Right lobe of liver (tissue), 4 donors: ENCODE measurements around the genes POU6F2, YAE1 and INHBA.

GRCh38 chr7:37421218-37421833 is 27.3 kb downstream of the ELMO1 start:
- PRO-cap, 4 experiments = no peak in any of the 4 experiments
- RAMPAGE, long total RNA, 2 experiments = no peak in any of the 2 experiments

DNA sequence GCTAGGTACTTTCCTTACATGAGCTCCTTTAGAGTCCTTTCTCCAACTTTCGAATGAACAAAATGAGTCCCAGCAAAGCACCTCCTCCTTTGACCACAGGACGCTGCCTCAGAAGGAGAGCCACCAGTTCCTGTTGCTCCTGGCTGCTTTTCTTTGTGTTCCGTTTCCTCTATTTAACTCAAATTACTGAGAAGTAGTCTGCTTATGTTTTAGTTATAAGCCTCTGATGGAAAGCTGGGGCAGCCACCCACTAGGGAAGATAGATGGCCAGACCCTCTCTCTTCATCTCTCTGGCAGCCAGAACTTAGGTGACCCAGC is 82.4 kb upstream of the NME8 start:
- PRO-cap, 4 experiments = no peak in any of the 4 experiments
- RAMPAGE, long total RNA, 2 experiments = no peak in any of the 2 experiments

GRCh38 chr7:38316743-38317272 is 138.8 kb downstream of the STARD3NL start:
- PRO-cap, 4 experiments = no peak in any of the 4 experiments
- RAMPAGE, long total RNA, 2 experiments = no peak in any of the 2 experiments

DNA sequence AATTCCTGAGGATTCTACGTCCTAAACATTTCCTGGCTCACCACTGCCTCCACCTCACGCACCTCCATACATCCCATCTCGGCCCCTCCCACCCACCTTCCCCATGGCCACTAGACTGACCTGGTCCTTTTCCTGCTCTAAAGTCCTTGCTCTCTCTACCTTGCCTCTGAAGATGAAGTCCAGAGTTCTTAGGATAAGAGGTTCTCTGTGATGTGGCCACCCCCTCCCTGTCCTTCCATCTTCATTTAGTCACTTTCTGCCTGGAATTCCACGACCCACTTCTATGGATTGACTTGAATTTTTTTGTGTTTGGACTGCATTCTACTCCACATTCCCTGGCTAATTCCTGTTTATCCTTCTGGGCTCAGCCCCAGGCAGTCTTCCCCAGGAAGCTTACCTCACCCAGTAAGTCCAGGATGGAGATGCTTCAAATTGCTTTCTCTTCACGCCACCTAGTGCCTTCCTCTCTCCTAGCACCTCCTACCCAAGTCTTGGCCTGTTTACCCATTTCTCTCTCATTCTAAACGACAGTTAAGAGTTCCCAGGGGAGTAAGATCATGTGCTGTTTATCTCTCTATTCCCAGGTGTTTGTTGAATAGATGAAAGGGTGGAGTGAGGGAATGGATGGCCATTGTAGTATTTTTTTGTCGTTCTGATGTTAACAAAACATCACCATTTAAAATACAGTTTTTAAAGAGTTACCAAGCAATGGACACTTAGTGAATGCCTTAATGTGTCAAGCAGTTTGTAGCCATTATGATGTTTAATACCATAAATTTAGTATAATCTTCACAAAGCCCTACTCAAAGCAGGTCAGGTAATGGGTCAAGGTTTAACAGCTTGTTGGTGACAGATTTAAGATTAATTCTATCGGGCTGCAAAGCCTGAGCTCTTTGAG is 140.8 kb downstream of the STARD3NL start:
- PRO-cap, 4 experiments = no peak in any of the 4 experiments
- RAMPAGE, long total RNA, 2 experiments = no peak in any of the 2 experiments

DNA sequence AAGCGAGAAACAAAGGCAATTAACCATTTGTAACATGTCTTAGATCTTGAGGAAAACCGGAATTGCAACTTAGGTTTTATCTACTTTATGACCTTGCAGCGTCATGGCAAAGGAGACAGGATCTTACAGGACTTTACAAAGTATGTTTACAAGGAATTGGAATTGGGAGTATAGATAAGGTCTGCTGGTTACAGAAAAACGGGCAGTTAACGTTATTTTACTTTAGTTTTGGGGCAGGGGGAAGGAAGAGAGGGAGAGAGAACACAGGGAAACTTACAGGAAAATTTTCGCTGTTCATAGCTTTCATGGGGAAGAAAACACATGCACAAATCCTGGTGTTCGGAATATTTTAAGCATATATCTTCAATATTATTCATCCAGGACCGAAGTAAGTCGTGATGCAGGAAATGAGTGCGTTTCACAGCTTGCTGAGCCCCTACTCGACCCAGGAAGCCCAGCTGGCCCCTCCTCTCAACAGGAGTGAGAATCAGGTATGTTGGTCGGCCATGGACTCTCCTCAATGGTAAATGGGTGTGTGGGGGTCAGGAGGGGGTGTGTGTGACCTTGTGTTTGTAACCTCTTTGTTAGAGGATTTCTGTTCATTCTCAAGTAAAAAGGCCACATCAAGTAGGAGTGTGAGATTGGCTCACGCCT is 158.4 kb downstream of the STARD3NL start:
- PRO-cap, 4 experiments = no peak in any of the 4 experiments
- RAMPAGE, long total RNA, 2 experiments = no peak in any of the 2 experiments

GRCh38 chr7:38367833-38368684 is 190.0 kb downstream of the STARD3NL start:
- PRO-cap, 4 experiments = no peak in any of the 4 experiments
- RAMPAGE, long total RNA, 2 experiments = no peak in any of the 2 experiments

DNA sequence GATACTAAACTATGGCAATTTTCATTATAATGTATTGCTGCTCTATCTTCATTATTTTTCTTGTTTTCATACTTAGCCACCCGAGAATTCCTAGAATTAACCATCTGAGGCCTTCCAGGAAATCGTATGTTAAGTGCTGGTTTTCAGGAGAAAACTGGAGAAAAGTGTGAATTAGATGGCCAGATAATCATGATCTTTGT is 54.9 kb downstream of the AMPH start:
- PRO-cap, 4 experiments = peak in 1 of 4 experiments; most common plus-strand start position 78 of the sequence (in 1)
- RAMPAGE, long total RNA, 2 experiments = no peak in any of the 2 experiments

GRCh38 chr7:38977607-38978222 is at the start of gene POU6F2:
Gene POU6F2 (plus strand): TSS chr7:38977909.
- PRO-cap, 4 experiments = no peak in any of the 4 experiments
- RAMPAGE, long total RNA, 2 experiments = no peak in any of the 2 experiments

- PRO-cap, 4 experiments = no peak in any of the 4 experiments
- RAMPAGE, long total RNA, 2 experiments = no peak in any of the 2 experiments
Observed at GRCh38 chr7:39366425-39366825, 199.8 kb upstream of the YAE1 start.

- PRO-cap, 4 experiments = peak in 1 of 4 experiments; most common minus-strand start chr7:39406438 (in 1)
- RAMPAGE, long total RNA, 2 experiments = start-site peak on the minus strand in 1 of 2 experiments, at chr7:39406544-39406579 at its widest, 66 reads per replicate
Observed at GRCh38 chr7:39406303-39406778, 159.9 kb upstream of the YAE1 start.

DNA sequence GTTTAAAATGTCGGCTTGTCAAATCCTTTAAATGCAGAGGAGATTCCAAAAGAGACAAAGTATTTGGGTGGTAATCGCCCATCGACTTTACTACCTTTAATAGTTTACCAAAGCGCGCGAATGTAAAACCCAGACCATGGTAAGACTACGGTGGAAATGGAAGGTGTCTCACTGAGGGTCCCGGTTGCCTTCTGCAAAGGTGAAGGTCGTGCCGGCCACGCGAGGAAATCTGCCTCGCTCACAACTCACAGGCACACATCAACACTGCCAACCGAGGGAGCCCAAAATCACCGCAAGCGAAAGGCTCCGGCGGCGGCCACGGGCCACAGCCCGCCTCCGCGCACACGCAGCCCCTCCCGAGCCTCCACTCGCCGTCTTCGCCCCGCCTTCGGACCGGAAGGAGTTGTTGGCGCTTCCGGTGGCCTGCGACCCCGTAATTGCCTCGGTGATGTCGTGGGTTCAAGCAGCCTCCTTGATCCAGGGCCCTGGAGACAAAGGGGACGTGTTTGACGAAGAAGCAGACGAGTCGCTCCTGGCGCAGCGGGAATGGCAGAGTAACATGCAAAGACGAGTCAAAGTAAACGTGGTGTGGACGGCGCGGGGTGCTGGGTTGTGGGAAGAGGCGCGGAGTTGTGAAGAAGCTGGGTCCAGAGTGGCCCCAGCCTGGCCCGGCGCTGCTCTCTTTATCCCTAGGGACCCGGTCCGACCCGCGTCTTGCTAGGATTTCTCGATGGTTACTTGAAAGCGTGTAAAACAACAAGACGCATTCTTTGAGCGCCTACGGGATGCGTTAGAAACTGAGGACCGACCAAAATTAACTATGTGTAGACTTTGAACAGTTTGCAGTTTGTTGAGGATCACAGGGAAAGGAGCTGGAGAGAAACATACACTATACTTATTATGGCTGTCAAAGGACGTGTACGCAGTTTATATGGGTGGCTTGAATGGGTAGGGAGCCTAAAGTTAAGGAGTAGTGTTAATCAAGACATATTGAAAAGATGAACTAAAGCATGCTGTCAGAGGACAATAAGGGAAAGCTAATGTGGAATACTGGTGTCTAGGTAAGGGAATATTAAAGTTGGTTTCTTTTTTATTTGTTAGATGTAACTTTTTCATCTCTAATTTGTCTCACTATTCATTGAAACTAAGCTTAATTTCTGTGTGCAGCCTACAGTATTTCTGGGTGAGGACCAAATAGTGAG is at the start of gene YAE1:
YAE1 (plus strand) TSS at position 434 of the 1,202 bp plus-strand sequence.
- PRO-cap, 4 experiments = peak in 4 of 4 experiments; most common plus-strand start position 436 of the sequence (in 4); most common minus-strand start position 379 of the sequence (in 4)
- RAMPAGE, long total RNA, 2 experiments = start-site peak on the plus strand in 2 of 2 experiments, centred at positions 427 to 433 of the sequence, 223 to 272 reads per replicate

DNA sequence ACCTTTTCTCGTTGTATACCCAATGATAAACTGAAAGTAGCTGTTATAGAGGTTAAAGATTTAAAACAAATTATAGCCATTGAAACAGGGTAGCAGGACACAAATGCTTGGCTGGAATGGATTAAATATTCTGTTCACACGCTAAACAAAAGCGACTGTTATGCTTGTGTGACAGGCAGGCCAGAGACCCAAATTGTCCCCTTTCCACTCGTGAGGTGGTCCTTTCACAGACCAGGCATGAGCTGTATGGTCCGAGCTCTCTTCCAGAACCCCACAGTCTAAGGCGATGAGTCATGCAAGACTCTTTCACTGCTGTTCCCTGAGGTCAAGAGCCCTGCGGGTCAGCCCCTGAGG is 136.7 kb downstream of the RALA start:
- PRO-cap, 4 experiments = no peak in any of the 4 experiments
- RAMPAGE, long total RNA, 2 experiments = no peak in any of the 2 experiments

- PRO-cap, 4 experiments = no peak in any of the 4 experiments
- RAMPAGE, long total RNA, 2 experiments = no peak in any of the 2 experiments
Observed at GRCh38 chr7:40469430-40469875, 334.6 kb downstream of the SUGCT start.

GRCh38 chr7:40808729-40809233 is 674.0 kb downstream of the SUGCT start:
- PRO-cap, 4 experiments = no peak in any of the 4 experiments
- RAMPAGE, long total RNA, 2 experiments = no peak in any of the 2 experiments

DNA sequence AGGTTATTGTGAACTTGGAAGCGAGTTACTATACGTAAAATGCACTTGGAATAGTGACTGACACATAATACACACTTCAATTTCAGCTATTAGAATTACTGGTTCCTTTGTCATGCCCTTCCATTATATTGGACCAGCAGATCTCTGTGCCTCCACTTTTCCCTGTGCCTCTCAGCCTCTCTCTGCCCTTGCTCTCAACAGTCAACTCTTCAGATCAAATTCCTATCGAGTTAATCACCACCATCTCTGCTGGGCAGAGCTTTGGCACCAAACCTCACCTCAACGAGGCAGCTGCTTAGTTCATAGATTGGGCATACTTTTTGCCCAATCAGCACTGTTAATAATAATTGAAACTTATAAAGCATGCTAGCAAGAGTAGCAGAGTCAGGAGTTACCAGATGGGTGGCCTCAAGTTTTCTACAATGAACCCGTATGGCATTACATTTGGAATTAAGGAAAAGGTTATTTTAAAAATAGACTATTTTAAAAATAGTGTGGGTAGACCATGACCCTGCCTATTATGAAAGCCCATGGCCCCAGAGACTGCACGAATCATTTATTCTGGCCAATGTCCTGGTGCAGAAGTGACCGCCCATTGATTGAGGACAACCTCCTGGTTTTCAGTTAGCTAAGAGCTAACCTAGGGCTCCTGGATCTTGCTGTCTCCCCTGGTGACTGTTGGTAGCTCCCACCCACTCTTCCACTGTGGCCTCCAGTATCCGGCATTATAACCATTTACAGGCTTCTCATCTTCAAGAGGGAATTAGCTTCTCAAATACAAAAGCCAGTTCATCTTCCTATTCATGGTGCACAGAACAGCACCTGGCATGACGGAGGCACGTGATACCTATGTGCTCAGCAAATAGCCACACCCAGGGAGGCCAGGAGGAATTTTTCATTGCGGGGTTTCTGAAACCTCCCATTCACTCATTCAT is 265.4 kb downstream of the INHBA start:
- PRO-cap, 4 experiments = peak in 4 of 4 experiments; most common plus-strand start position 387 of the sequence (in 2); most common minus-strand start position 184 of the sequence (in 4)
- RAMPAGE, long total RNA, 2 experiments = no peak in any of the 2 experiments

GRCh38 chr7:41702910-41703383 is at the start of gene INHBA:
Gene INHBA (minus strand): TSS chr7:41703090.
- PRO-cap, 4 experiments = peak in 4 of 4 experiments; most common plus-strand start chr7:41703268 (in 4); most common minus-strand start chr7:41703088 (in 3)
- RAMPAGE, long total RNA, 2 experiments = no peak in any of the 2 experiments

GRCh38 chr7:41785708-41786343 is 82.9 kb upstream of the INHBA start:
- PRO-cap, 4 experiments = peak in 2 of 4 experiments; most common plus-strand start chr7:41786123 (in 2)
- RAMPAGE, long total RNA, 2 experiments = no peak in any of the 2 experiments

- PRO-cap, 4 experiments = no peak in any of the 4 experiments
- RAMPAGE, long total RNA, 2 experiments = no peak in any of the 2 experiments
Observed at GRCh38 chr7:41835296-41835662, 132.4 kb upstream of the INHBA start.

- PRO-cap, 4 experiments = peak in 1 of 4 experiments; most common minus-strand start chr7:41971857 (in 1)
- RAMPAGE, long total RNA, 2 experiments = no peak in any of the 2 experiments
Observed at GRCh38 chr7:41971684-41972088, 265.3 kb downstream of the GLI3 start.

DNA sequence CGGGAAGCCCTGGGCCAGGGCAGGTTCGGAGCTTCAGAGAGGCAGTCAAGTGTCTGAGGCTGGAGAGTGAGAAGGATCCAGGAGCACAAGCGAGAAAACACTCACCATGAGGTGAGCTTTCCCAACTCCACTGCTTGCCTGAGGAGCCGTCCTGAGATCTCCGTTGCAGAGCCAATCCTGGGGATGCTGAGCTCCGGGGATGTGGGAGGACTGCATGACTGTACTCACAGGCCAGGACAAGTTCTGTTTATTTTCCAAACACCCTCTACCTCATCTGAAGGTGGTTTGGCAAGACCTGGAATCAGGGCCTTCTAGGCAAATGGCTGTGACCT is 38.7 kb downstream of the GLI3 start:
- PRO-cap, 4 experiments = no peak in any of the 4 experiments
- RAMPAGE, long total RNA, 2 experiments = no peak in any of the 2 experiments